SEM (cell line): ENCODE measurements around a stretch of chr16.

DNA sequence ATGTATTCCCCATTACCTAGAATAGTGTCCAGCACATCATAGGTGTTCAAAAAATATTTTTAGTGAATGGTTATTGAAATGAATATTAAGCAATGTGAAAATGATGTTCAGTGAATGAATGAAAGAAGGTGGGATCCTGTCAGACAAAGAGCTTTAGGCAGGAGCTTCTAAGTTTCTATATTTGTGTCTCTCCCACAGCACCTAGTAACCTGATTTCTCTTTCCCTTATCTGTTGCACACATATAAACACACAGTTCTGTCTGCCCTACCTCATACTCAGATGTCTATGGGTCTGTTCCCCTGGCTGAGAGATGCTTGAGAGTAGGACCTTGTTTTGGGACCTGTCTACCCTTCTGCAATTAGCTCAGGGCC lies 6.1 kb upstream of the LONP2 start:
- PRO-cap: no peak

DNA sequence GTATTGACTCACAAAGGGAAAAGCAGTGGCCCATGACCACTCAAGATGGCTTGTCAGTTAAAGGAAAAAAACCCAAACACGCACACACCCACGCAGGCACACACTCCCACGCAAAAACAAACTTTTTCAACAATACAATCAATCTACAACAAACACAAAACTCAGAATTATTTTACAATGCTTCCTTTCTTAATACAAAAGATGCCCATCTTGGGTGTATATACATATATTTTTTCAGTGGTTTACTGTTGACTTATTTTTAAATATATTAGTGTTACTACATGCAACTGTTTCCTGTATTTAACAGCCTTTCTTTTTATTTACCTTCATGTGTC lies 24.1 kb downstream of the SIAH1 start:
- PRO-cap: no peak

DNA sequence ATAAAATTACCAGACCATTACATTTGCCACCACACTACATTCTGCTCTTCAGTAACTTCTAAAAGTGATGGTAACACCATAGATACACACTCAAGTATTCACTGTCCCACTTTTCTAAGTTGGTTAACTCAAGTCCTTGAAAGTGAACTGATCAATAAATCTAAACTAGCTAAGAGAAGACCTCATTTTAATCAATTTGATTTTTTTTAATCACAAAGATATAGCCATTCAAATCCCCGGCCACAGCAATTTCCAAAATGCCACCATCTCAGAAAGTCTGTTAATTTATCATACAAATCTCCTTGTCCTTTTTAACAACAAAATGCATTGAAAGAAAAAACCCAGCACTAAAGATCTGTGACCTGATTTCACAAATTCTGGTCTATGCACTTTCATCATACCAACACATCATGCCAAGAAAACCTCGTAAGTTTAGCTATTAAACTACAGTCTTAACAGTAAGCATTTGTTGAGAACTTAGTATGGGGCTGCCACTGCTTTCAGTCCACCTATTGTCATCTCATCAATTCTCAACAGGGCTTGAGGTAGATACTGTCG lies 1.7 kb downstream of the SIAH1 start:
- PRO-cap: no peak

DNA sequence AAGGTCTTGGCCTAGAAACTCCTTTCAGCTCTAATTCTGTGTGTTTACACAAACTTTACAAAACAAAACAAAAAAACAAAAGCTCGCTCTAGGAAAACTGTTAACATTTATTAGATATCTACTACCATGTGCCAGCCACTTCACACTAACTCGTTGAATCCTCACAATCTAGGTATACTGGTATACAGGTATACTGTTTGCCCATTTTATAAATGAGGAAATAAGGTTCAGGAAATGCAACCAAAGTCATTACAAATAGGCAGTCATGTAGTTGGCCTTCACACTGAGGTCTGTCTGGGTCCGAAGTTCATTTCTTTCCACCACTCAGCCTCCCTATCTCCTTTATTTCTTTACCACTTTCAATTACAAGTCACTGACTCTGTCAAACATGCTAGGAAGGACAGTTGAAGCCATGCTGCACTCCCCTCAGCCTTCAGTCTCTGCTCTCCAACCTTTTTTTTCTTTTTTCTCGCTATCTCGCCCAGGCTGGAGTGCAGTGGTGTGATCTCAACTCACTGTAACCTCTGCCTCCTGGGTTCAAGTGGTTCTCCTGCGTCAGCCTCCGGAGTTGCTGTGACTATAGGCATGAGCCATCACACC lies 20.7 kb upstream of the SIAH1 start:
- PRO-cap: no peak

DNA sequence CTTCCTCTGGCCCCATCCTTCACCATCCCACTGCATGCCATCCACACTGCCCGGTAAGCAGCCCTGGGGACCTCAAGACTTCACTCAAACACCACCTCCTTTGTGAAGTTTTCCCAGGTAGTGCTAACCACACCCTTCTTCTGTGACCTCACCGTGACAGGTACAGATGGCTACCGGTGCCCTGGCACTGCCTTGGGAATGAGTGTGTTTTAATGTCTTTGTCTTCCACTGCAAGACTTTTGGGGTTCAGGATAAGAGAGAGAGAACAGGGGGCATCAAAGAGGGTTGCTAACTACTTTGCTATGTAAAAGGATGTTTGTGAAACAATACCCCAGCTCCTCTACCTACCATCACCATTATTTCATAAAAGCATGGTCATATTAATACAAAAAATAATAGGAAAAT lies 63.1 kb upstream of the SIAH1 start:
- PRO-cap: no peak

DNA sequence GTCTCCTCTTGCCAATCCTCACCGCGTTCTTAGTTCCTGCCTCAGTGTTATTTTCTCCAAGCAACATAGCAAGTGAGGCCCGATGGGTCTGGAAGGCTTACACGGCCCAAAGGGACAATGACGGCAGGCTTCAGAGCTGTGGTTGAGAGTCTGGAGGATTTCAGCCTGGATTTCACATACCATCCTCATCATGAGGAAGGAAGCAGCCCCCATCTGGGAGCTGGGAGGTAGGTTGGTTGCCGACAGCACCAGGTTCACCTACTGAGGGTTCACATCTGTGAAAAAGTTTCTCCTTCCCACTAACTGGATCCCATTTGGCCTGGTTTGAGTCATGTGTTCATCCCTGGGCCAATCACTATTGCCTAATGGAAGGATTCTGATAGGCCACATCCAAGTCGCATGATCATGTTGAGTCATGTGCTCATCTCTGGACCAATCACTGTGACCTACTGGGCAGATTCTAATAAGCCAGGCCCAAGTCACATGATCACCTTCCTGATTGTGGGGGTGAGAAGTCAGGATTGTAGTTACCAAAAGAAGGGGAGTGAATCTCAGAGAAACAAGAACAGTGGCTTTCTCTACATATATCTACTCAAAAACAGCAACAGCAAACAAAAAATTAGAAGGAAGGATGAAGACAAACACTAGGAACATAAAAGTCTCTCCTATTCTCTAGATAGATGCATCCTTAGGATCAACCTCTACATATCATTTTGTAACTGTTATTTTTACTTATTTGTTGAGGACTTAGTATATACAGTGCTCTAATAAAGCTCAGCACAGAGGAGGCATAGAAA lies 108.0 kb downstream of the N4BP1 start:
- PRO-cap: no peak

DNA sequence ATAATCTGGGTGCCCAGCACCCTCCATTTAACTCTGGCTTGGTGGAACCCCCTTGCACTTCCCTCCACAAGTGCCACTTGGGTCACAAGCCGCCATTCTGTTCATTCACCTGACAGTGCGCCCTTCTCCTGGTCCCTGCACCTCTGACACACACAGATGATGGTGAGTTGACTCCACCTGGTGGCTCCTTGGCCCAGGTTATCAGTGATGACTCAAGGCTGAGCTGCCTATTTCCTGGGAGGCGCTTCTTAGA lies 83.5 kb downstream of the N4BP1 start:
- PRO-cap: no peak

DNA sequence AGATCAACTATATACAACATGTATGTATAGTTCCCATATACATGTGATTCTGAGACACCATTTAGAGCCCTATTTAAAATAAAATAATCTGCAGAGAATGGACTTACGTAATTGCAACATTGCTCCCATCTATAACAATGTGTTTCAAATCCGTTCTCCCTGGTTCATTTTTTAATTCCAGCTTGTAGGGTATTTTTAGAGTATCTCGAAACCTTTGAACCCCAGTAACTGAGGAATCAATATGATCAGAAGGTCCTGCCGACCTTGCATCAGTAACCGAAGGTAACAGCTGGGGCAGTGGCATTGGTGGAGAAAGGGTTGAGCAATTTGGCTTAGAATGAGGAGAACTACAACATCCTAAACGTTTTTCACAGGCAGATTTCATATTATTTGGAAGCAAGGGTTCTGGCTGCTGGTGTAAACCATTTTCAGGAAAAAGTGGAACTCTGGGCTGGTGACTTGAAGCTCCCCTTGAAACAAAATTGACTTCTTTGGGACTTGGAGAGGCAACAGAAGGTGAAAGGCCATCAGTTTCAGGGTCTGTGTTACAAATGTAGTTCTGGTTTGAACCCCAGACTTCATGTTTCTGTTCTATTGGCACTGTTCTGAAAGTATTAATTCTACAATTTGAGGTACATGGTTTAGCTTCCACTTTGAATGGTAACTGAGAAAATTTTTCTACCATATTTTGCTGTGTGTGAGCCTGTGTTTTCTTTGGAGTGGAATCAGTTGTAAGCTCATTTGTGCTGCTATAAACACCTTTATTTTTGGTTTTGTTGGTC lies 49.1 kb downstream of the N4BP1 start:
- PRO-cap: no peak

GRCh38 chr16:48577296-48578152 lies 32.5 kb downstream of the N4BP1 start:
- PRO-cap: no peak

- PRO-cap: no peak
These were observed 6.8 kb downstream of the N4BP1 start for GRCh38 chr16:48603217-48603570.

DNA sequence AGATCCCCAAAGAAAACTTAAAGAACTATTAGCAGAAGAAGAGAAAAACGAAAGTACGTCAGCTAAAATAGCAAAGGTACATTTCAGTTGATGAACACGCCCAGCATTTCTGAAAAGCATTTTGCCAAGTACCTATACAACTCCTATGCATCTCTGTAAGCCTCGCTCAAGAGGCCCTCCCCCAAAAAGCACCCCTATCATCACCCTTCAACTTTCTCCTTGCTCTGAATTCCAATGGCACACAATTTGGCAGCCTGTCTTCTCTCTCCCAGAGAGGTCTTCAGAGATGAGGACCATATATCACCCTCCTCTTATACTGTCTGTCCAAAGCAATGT lies 111.0 kb downstream of the CBLN1 start:
- PRO-cap: no peak

GRCh38 chr16:49629459-49629757 lies 226.5 kb downstream of the ZNF423 start:
- PRO-cap: no peak

DNA sequence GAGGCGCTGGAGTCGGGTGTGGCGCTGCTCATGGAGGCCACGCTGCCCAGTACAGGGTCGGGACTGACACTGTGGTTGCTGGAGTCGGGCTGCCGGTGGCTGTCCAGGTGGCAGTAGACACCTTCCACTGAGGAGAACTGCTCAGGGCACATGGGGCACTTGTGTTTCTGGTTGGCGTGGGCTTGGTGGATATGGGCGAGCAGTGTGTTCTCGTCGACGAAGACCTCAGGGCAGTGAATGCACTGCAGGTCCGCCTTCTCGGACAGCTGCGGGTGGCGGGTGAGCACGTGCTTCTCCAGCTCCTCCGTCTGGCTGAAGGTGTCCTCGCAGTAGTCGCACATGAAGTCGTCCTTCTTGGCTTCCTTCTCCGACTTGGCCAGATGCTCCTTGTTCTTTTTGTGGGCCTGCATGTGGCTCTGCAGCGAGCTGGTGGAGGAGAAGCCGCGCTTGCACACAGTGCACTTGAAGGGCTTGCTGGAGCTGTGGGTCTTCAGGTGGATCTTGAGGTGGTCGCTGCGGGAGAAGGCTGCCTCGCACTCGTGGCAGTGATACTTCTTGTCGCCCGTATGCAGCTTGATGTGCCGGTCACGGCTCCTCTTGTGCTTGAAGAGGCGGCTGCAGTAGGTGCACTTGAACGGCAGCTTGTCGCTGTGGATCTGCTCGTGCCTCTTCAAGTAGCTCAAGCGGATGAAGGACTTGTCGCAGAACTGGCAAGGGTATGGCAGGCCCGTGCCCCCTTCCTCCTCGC lies 217.7 kb downstream of the ZNF423 start:
- PRO-cap: no peak

DNA sequence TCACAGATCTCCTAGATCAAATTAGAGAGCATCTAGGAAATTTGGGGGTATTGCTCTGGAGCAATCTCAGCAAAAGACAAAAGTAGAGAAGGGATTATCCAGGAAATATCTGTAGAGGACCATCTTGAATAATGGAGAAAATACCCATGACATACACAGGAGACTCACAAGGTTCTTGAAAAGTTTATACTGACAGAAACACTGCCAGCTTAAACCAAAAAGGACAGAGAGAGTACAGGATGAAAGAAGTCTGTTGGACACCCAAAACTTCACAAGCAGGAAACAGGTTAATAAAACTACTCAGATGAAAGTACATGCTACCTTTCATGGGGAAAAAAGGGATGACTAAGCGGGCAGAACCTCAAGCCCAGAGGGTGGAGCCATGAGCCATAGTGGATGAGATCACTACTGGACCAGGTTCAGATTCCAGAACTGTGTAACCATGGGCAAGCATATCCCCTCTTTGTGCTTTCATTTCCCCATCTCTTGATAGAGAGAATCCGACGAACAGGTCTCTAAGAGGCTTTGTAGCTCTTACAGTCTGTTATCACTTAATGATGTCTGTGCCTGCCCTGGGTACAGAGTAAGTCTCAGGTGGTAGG lies 207.0 kb downstream of the ZNF423 start:
- PRO-cap: no peak

GRCh38 chr16:49698907-49699536 lies 156.9 kb downstream of the ZNF423 start:
- PRO-cap: no peak

DNA sequence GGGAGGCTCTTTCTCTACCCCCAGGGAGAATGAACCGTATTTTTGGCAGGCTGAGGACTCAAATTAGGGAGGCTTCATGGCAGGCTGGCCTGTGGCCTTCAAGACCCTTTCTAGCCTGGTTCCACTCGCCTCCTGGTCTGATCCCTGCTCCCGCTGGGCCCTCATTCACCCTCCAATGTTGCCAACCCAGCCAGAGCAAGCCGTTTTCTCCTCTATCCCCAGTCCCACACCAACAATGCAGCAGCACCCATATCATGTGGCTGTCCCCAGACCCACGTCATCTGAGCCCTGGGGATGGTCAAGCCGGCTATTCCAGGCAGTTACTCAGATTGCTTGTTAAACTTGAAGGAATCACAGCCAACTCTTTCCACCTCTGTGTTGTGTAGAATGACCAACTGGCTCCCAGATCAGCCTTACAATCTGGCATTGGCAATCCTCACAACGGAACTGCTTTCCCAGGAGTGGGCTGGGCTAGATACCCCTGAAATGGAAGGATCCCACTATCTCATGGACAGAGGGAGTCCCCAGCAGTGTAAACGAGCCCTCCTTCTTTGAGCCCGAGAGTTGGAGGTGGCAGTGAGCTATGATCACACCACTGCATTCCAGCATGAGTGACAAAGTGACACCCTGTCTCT lies 27.0 kb downstream of the ZNF423 start:
- PRO-cap: no peak

- PRO-cap: no peak
These were observed 38.6 kb upstream of the ADCY7 start for GRCh38 chr16:50227675-50228184.

GRCh38 chr16:50229033-50229855 lies 37.1 kb upstream of the ADCY7 start:
- PRO-cap: no peak

DNA sequence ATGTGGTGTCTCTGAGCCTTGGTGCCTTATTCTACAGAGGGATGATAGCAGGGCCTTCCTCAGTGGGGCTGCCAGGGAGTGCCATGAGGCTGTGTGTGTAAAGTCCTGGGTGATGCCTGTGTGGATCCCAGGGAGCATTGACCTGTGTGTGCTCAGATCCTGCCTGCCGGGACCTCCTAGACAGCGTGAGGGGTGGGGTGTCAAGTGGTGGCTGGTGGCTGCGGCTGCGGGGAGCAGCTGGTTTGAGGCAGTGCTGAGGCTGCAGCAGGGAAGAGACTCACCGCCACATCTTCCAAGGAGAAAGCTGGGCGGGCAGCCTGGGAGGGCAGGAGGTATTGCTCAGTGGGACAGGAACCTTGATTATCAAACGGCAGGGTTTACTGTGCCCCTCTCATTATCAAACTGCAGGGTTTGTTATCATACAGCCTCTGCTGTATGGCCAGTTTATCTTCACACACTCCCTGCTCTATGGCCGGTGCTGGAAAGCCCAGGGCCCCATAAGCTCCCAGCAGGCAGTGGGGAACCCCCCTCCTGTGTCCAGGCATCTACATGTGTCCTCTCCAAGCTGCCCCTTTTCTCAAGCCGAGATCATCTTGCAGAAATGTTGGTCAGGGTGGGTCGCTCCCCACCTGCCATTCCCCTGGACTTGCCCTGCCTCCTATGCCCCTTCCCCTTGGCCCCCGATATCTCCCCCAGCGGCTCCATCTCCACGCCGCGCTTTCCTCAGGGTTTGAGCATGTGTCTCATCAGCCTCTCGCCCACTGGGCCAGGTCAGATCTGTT lies 3.0 kb upstream of the ADCY7 start:
- PRO-cap: no peak

- PRO-cap: no peak
These were observed 34.4 kb downstream of the BRD7 start for GRCh38 chr16:50333994-50335094.